ENCODE results near the genes P4HA2 and SLC22A4.

DNA sequence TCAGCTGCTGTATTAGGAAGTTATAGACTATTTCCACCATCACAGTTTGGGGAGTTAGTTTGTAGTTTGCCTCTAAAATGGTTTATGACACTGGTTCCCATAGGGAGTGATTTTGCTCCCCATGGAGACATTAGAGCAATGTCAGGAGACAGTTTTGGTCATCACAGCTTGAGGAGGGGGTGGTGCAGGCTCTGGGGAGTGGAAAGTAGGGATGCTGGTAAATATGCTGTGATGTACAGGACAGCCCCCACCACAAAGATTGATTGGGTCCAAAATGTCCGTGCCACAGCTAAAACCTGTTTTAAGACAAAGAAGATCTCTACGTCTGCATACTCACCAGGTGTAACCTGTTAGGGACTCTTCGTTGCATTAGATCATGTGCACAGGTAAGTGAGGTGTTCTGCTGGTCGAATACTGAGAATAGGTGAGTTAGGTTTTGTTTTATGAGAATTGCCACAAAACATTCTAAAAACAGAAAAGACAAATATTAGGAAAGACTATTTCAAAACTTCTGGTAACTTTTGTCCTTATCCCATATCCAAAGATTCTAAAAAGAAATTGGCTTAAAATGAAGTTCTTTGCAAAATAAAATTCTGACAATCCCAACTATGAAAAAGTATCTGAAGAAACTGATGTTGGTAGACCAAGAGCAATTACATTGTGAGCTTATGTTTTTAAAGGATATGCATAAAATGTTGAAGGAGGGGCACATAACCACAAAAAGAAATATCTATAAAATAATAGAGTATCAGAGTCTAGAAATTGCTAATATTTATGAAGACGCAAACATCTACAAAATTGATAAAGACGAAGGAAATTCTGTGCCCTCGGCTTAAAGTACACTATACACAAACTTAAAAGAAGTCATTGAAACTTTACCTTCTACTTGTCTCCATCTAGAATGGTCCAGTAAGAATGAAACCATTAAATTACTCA, 131.6 kb downstream of the CDC42SE2 start:
- RRBS: no CpG with 5 or more reads among the region's 7 CpGs

DNA sequence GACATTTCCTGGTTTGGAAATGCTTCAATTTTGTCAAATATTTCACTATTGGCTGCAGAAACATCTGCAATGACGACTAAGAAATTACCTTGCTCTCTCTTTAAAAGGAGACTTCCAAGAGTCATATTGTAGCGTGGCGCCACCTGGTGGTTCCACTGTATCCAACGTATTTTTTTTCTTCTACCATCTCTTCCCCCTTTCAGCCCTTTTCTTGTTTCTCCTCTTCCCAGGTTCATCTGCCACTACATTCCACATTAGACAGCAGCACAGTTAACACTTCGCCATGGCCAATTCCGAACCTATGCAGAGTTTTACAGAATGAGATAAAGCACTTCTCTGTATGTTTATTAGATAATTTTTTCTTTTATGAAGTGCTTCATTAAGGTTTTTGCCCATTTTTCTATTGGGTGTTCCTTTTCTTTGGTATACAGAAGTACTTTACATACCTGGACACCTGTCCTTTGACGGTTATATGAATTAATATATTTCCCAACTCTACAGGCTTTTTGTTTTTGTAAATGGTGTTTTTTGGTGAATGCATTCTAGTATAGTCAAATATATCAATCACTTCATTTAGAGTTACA, 153.6 kb downstream of the CDC42SE2 start:
- RRBS: no CpG with 5 or more reads among the region's 7 CpGs

DNA sequence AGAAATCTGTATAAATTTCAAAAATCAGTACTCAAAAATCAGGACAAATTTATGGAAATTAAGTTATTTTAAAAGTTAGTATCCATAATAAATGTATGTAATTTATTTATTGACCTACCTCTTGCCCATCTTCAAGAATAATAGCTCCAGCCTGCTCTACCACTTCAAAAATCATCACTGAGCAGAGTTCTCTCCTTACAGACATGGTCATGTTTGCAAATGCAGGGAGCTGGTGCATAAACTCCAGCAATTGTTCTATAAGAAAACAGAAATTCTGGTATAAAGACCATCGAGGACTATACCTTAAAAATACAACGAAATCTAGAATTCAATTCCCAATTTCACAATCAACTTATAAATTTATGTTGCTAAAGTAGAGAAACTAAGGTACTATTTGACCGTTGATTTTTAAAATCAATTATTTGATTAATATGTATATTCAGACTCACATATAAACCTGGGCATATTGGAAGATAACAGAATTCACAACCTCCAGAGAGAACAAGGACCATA, 127.0 kb downstream of the RAPGEF6 start:
- RRBS: no CpG with 5 or more reads among the region's 3 CpGs

DNA sequence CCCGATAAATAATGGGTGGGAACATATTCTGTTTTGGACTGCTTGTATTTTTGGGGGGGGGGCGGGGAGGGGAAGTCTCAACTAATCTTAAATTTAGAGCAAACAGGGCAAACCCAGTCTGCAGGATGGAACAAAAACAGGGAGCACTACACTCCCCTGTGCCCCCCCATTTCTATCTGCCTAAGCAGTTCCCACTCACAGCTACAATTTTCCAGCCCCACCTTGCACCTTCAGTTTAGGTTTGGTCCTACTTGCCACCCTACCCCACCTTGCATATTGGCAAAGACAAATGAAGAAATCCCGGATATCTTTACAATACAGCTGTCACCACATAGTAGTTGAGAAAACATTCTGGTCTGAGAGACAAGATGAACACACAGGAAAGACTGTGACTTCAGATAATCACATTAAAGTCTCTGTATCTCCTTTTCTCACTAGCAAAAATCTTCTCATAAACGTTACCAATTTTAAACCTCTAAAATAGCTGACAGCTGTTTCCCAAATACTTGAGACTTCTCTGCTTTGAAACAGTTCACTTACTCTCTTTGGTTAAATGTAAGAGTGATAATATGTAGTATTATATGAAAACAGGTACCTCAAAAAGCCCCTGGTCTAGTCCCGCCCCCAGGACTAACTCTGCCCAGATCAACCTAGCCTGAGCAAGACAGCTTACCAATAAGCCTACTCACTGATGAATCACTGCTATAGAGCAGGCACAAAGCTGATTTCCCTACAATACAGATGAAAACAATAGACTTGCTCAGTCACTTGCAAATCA, 5.2 kb upstream of the RAPGEF6 start:
- RRBS: no CpG with 5 or more reads among the region's 5 CpGs

- RRBS: no CpG with 5 or more reads among the region's 4 CpGs
Measured at GRCh38 chr5:131713724-131714319, 78.8 kb upstream of the RAPGEF6 start.

DNA sequence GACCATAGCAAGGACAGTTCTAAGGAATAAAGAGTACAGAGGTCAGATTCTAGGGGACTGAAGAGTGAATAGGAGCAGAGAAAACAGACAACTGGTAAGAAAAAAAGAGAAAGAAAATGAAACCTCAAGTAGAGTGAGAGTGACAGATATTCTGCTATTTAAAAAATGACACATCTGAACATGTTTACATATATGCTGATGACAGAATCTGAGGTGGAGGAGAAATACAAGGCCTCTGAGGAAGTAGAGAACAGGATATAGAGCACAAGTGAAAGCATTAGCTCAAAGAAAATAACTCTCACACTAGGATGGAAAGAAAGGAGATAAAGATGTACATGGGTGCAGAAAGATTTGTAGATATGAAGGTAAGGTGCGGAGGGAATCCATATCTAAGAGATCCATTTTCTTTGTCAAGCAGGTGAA, 49.1 kb downstream of the FNIP1 start:
- RRBS: no CpG with 5 or more reads among the region's 1 CpG

DNA sequence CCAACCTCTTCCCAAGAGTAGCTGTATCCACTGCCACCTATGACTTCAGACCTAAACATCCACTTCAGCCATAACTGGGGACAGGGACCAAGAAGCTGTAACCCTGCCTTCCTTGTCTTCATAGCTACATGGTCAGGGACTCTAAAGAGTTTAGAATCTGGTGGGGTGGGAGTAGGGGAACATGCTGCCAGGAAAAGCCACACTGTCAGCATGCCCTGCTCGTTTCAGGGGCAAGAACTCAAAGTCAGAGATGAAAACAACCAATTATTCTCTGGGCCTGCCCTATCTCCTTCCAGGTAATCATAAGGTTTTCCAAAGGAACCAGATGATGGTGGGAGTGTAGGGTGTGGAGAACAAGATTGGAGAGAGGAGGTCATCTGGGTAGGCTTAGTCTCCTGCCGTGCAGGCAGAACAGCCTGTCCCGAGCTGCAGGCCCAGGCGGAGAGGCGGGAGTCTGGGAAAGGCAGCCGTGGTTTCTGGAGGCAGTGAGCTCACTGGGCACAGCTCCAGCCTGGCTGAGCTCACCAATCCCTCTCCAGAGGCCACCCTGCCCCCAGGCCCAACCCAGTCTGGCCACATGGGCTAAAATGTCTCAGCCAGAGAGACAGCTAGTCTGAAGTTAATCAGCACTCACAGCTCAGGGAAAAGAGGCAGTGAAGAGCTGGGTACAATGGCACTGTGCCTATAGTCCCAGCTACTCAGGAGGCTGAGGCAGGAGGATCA, 12.5 kb downstream of the P4HA2 start:
- RRBS: no CpG with 5 or more reads among the region's 6 CpGs

- RRBS: no CpG with 5 or more reads among the region's 2 CpGs
Measured at GRCh38 chr5:132224538-132224996, 3.1 kb downstream of the P4HA2 start.

GRCh38 chr5:132226857-132227708, 570 bp downstream of the P4HA2 start:
- RRBS: under 1% methylated on average over 13 of the region's 51 CpGs

GRCh38 chr5:132227709-132228493, at the start of gene P4HA2:
TSS of gene P4HA2 (minus strand) at chr5:132227853.
- RRBS: 2% methylated on average over 29 of the region's 74 CpGs

DNA sequence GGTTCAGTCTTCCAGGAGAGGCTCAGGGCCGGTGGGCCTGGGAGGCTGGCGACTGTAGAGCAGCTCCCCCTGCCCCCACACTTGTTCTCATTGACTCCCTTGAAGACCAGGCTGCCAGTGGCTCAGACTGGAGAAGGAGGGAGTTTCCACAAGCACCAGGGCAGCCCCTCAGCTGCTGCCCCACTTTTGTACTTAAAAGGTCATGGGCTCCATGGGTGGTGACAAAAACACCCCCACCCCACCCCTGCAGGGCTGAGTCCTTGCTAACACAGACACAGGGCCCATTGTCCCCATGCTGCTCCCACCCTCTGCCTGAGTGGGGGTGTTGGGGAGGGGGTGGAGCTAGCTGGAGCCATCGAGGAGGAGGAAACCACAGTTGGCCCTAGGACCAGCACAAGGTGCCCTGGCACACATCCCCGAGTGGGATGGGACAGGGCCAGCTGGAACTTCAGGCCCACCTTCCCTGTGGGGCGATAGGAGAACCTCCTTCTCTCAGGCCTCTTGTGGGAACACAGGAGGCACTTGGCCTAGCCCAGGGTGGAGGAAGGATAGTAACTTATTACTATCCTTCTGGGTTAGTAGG, 10.6 kb downstream of the PDLIM4 start:
- RRBS: no CpG with 5 or more reads among the region's 5 CpGs

GRCh38 chr5:132293503-132294326, 479 bp upstream of the SLC22A4 start:
- RRBS: 4% methylated on average over 24 of the region's 72 CpGs

- RRBS: 4% methylated on average over 6 of the region's 28 CpGs
Measured at GRCh38 chr5:132294327-132294685, at the start of gene SLC22A4. TSS of gene SLC22A4 (plus strand) at chr5:132294394.

DNA sequence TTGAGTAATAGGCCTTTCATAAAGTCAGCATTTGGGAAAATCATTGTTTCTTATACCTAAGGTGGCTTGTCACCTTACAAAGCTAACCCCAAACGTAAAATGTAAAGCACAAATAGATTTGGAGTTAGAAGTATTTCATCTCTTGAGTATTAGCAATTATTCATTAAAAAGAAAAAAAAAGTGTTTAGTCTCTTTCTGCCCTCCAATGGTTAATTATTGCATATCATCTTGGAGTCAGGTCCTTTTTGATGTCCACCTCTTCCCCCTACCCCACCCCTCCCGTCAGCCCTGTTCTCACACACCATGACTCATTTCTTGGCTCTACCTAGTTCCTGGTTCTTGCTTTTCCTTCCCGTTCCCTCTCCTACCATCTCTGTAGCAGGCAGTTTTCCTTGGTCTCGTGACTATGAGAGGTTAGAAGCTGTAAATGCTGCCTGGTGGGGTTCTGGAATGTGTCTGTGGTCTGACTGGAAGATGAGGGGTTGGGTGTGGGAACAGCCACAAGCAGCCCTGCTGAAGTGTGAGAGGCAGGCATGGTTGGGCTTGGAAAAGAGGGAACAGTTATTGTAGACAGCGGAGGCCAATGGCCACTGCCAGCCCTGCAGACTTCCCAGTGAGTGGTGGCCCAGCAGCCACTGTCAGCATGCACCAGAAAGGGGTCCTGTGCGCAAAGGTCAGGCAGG, 18.1 kb downstream of the SLC22A5 start:
- RRBS: no CpG with 5 or more reads among the region's 6 CpGs

DNA sequence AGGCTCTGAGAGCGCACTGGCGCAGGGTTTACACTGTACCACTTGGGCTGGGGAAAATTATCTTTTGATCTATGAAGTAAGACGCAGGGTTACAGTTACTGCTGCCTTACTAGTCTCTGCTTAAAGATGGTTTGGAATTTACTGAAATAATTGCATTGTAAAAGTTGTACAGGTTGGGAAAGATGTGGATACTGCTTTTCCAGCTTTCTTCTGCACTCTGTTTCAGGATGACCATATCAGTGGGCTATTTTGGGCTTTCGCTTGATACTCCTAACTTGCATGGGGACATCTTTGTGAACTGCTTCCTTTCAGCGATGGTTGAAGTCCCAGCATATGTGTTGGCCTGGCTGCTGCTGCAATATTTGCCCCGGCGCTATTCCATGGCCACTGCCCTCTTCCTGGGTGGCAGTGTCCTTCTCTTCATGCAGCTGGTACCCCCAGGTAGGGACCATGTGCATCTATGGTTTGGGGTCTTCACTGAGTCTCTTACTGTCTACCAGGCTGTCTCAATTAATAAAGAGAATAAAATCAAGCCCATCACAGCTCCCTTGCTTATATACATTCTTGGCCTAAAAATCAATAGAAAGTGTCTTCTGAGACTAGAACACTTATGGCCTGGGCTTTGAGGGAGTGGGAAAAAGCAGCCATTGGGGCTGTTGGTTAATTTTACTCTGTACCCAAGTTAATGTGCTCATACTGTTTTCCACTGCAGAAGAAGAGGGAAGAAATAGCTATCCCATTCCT, 21.1 kb downstream of the SLC22A5 start:
- RRBS: no CpG with 5 or more reads among the region's 7 CpGs

- RRBS: no CpG with 5 or more reads among the region's 4 CpGs
Measured at GRCh38 chr5:132411690-132411882, 42.1 kb downstream of the SLC22A5 start.

DNA sequence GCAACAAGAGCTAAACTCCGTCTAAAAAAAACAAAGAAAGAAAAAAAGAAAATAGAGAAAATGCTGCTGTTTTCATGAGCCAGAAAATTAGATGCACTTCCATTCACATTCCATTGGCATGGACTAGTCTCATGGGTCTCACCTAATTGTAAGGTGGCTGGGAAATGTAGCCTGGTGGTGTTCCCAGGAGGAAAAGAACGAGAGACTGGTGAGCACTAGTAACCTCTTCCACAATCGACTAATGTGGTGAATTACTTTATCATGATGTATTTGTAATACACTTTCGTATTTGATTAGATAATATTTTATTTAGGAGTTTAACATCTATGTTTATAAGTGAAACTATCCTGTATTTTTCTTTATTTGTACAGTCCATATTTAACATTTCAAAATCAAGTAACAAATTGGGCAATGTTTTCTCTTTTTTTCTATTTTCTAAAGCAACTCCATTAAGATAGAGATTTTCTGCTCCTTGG, 43.1 kb downstream of the SLC22A5 start:
- RRBS: no CpG with 5 or more reads among the region's 4 CpGs

DNA sequence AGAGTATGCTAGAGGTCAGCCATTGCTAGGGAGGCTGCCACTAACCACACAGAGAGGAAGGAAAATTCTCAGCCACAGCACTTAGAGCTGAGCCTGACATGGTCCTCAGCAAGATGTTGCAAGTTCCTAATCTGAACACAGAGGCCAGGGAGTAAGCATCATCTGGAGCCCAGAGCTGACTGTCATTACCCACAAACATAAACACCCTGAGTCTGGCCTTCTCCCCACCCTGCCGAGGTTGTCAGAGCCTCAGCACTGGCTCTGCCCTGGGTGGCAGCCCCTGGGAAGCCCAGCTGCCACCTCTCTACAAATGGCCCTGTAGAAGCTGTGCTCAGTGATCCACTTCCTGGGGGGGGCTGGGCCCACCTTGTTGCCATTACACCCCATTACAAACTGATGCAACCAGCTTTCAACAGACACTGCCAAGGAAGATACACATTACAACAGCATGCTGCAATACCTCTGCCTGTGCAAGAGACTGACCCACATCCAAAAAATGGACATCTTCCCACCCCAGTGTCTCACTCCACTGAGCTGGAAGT, 33.1 kb downstream of the IRF1 start:
- RRBS: no CpG with 5 or more reads among the region's 1 CpG

All from retinal pigment epithelial cell (primary cell).